ENCODE results near the genes NEIL3 and RWDD4.

DNA sequence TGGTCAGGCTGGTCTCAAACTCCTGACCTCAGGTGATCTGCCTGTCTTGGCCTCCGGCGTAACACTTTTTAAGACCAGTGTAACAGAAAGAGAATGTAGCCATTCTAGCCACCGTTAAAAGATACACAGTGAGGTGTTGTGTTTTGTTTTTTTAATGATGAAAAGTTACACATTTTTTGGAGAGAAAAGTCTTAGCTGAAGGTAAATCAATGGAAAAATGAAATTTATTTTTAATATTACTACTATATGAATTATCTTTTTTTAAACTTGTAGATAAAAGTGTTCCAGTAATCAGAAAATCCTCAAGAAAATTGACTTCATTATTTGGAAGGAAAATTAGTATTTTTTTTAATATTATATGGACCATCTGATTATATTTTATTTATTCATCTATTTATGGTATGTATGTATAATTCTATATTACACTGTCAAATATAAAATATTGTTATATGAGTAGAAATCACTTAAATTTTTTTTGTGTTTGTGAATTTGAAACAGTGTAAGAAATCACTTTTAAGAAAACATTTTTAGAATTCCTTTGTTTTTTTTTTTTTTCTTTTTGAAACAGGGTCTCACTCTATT, 34.6 kb downstream of the CEP44 start:
- PRO-cap, result no peak

DNA sequence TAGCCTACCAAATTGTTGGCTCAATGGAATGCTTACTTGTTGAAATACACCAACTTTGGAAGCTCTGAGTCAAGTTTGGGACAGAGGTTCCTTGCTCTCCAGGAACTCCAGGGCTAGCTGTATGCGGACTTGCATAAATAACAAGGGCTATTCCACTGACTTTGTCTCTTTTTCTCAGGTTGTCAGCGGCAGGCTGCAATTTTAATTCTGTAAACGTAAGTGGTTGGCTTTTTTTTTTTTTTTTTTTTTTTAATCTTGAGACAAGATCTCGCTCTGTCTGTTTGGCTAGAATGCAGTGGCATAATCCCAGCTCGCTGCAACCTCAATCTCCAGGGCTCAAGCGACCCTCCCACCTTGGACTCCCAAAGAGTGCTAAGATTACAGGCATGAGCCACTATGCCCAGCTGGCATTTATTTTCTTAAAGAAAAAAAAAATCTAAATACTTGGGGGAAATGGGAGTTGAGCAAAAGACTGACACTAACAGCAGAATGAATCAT, 968 bp upstream of the HPGD start:
- PRO-cap, result no peak

DNA sequence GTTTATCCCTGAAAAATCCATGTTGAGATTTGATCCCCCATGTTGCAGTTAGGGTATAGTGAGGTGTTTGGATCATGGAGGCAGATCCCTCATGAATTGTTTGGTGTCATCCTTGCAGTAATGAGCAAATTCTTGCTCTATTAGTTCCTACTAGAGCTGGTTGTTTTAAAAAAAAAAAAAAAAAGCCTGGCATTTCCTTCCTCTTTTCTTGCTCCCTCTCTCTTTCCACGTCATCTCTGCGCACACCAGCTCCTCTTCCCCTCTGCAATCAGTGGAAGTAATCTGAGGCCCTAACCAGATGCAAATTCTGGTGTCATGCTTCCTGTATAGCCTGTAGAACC, 24.4 kb downstream of the WDR17 start:
- PRO-cap, result no peak

GRCh38 chr4:176327081-176327295, 7.2 kb downstream of the SPCS3 start:
- PRO-cap, result no peak

DNA sequence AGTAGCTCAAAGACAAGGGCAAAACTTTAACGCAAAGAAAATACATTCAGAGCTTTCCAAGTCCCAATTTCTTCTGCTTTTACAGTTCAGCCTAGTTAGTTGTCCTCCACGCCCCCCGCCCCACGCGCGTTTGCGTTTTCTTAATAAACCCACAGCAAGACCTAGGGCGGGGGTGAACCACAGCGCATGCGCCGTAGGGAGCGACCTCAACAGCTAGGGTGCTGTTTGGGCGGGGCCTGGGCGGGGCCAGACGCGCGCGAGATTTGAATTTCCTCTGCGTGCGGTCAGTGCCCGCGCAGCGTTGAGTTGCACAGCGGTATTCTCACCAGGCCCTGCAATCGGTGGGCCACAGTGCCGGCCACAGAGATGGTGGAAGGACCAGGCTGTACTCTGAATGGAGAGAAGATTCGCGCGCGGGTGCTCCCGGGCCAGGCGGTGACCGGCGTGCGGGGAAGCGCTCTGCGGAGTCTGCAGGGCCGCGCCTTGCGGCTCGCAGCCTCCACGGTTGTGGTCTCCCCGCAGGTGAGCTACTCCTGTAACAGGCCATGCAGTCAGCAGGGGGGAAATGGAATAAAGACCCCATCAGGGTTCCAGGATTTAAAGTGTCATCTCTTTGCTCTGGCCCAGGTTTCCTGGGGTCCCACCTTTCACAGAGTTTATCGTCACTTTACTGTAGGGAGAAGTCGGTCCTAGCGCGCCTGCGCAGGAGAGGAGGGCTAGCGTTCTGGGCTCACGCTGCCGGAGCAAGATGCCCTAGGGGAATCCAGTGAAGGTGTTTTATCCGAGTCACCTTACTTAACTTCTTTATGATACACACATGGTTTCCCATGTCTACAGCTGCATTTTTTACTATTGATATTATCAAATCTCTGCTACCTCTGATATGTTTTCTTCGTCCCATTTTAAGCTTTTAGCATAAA, at the start of gene NEIL3:
Gene NEIL3 (plus strand): TSS at position 287 of the 920 bp plus-strand sequence.
- PRO-cap, result no peak

- PRO-cap, result no peak
Measured at GRCh38 chr4:178322880-178323222, 880.6 kb upstream of the AGA start.

- PRO-cap, result no peak
Measured at GRCh38 chr4:180134047-180134591, 2109.1 kb upstream of the TENM3 start.

DNA sequence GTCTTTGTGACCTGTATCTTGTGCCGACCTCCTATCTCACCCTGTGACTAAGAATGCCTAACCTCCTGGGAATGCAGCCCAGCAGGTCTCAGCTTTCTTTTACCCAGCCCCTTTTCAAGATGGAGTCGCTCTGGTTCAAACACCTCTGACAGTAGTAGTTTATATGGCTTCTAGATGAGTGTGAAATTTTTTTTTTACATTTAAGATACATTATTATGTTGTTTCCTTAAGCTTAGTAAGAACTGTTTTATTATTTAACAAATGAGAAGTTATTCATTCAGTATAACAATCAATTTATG, 514.5 kb upstream of the TENM3 start:
- PRO-cap, result no peak

DNA sequence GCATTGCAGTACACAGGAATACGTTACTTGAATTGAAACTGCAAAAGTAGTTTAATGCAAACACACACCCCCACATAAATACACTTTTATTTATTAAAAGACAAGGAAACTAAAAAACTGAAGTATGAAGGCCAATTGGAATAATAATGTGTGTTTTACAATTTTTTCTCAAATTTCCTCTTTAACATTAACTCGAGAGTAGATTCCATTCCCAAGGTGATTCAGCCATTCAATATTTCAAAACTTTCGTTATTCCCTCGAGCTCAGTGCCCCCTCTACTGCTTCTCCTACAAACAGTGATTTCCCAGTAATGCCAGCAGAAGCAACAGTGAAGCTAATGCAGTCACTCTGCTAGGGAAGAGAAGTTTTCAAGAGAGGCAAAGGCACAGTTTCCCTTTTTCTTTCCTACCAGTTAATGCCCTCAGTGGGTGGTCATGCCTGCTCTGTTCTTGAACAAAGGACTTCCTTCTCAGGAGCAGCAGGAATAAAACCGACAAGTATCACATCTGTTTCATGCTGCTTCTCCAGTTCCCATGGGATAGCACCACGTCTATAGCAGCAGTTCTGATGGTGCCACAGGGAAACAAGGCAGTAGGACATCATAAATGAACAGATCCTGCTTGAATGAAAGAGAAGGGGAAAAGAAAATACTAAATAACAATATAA, 317.1 kb downstream of the TENM3 start:
- PRO-cap, result no peak

DNA sequence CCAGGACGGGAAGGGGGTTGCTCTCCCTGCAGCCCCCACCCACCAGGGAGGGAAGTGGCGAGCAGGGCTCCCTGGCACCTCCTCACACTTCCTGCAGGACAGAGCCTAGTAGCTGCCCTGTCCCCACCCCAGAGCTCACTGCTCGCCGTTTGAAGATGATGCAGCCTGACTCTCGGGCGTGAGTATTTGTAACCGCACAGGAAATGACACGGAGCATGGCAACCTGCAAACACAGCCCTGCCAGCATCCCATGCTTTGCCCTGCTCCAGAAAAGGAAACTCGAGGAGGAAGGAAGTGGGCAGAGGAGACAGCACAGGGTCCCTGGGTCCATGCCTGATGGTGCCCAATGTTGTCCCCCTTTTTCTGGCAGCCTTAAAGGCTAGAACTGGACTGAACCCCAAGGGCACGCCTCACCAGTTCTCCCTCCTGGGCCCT, 108.0 kb downstream of the DCTD start:
- PRO-cap, result no peak

- PRO-cap, result no peak
Measured at GRCh38 chr4:182917050-182917202, 260 bp downstream of the DCTD start.

GRCh38 chr4:182918254-182918573, 1.0 kb upstream of the DCTD start:
- PRO-cap, result no peak

GRCh38 chr4:182918714-182919302, 1.6 kb upstream of the DCTD start:
- PRO-cap, result no peak

DNA sequence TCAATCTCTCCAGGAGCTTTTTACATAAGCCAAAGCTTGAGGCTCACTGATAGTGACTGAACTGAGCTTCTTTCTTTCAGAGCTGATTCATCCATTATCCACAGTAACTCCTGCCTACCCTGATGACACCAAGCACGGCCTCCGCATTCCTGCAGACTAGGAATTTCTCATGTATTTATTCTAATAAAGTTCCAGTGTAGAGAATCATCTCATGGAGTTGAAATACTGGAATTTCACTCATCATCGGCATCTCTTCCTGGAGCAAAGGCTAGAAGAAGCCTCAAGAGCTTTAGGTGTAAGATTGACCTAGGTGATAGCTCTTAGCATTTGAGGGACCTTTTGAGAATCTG, 12.1 kb upstream of the DCTD start:
- PRO-cap, result no peak

DNA sequence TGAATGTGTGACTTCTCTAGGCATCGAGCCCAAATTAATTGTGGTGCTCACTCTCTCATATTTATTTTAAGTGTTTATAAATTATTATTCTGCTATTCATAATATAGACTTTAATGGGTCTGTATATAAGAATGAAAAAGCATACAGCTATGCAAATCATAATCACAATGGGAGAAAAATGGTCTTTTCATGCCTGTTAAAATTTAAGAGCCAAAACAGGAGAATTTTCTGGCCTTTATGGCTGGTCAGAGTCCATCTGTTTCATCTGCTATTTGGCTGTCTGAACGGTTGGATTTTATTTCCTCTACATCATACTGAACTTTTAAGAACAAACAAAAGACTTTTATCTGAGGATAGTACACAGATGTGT, 18.1 kb upstream of the WWC2 start:
- PRO-cap, result no peak

GRCh38 chr4:183099804-183100541, 916 bp downstream of the WWC2 start:
- PRO-cap, result no peak

GRCh38 chr4:183482096-183482656, 22.7 kb upstream of the ING2 start:
- PRO-cap, result no peak

DNA sequence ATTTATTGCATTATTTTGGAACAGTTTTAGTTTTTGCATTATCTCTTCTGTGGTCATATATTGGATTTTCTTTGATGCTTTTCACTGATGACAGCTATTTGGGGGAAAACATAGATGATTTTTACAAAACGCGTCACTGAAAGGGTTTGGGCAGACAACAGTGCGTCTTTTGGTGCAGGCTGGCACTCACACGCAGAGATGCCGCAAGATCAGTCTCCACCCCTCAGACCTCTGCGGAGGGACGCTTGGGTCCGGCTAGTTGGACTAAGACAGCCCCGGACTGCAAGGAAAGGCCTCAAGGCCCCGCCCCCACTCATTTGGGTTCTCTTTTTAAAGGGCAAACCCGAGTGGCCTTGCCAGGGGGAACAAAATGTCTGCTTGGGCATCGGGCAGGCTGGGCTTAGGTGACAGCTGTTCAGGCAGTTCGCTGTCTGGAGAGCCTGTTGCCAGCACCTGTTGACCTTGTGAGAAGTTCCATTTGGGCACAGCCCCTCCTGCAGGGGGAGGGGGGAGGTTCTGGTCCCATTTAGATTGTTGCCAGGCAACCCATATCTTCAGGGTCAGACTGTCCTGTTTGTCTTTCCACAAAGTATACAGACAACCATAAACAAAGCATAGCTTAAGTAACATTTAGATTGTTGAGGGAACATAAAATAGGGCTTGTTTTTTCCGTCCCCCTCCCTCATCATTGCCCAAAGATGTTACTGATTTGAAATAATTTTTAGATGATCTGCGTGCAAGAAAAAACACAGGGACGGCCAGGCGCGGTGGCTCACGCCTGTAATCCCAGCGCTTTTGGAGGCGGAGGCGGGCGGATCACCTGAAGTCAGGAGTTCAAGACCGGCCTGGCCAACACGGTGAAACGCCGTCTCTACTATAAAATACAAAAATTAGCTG, 39.6 kb downstream of the RWDD4 start:
- PRO-cap, result no peak

DNA sequence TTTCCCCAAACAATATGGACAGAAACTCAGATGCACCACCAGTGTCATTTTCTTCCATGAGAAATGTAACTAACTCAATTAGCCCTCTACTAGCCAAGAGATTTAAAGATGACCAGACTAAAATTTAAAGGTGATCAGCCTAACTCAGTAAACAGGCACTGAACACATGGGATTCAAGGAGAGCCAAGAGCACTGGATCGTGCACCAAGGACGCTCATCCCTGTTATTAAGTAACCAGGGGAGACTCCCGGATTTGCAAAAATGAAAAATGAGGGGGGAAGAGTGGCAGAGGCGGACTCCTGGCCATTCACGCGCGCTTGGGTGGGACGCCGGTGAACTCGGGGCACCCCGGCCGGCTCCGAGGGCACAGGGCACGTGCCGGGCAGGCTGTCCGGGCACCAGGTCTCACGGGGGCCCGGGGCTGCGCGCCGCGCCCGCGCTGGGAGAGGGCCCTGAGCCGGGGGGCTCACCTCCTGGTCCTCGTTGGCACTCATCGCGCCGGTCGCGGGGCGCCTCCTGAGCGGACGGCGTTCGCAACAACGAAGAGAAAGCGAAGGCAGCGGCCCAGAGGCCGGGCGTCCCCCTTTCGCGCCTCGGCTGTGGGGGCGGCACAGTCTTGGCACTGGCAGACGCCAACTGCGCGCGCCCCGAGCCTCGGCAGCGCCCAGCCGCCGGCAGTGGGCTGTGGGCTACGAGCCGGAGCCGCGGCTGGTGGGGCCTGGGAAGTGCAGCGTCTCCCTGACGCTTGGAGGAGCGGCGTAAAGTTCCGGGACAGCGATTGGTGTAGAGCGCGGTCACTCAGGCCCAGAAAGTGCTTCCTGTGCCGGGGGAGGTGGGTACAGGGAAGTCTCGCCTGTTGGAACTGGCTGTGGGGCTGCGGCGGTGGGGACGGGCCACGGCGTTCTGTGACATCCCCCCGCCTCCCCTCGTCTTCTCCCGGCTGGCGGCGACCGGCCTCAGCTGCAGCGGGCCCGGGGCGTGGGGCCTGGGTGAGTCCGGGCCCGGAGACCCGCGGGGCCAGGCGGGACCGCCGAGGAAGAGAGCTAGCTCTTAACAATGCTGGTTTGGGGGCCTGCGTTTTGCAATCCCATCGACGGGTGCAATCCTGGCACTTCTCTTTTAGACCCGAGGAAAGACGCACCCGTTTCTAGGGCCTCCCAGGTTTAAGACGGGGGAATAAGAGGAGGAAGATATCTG, at the start of gene RWDD4:
Gene RWDD4 (minus strand): TSS at position 727 of the 1,197 bp plus-strand sequence.
- PRO-cap, result bidirectional peak, plus-strand start at position 869 of the sequence, minus-strand start at position 736 of the sequence

DNA sequence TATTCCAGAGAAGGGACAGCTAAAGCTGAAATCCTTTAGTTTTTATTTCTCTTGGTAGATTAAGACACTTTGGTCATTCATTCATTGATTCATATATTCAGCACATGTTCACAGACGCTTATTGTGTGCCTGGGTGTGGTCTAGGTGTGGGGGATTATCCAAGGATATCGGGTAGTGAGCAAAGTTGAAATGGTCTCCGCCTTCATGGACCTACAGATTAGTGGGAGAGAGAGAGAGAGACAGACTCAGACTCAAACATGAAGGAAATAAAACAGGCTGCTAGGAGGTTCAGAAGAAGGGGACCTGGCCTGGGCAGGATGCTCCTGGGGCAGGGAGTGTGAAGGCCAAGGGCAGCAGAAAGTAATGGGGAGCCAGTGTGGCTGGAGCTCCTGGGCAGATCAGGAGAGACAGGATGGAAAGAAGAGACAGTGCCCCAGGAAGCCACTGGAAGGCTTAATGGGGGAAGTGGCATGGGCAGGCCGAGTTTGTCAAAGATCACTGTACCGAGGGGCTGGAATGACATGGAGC, 45.1 kb downstream of the STOX2 start:
- PRO-cap, result no peak